Cardiac septum (tissue), 1 donor: ENCODE measurements around a stretch of chr6.

DNA sequence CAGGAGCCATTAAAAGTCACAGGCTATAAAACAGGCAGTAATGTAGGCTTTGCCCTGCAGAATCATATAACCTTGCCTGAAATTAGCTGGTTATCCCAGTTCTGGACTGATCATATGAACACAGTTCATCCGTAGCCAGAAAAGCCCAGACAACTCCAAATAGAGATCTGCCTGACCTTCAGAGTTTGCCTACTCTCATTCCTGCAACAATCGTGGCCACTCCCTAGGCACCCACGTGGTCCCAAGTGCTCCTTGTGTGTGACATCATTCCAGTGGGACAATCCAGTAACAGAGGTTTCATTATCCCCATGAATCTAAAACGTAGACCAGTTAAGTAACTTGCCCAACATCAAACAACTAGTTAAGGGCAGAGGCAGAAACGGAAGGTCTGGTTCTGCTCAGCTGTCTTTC lies 261.5 kb upstream of the JARID2 start:
- PRO-cap = no peak

DNA sequence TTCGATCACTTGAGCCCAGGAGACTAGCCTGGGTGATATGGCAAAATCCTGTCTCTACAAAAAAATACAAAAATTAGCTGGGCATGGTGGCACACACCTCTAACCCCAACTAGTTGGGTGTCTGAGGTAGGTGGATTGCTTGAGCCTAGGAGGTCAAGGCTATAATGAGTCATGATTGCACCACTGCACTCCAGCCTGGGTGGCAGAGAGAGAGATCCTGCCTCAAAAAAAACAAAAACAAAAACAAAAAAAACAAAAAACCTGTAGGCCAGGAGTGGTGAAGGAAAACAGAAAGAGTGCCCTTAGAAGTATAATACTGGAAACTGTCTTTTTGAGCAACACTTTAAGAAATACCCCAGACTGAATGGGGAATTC lies 85.2 kb downstream of the JARID2 start:
- PRO-cap = no peak

GRCh38 chr6:15366142-15366958 lies 120.5 kb downstream of the JARID2 start:
- PRO-cap = no peak

DNA sequence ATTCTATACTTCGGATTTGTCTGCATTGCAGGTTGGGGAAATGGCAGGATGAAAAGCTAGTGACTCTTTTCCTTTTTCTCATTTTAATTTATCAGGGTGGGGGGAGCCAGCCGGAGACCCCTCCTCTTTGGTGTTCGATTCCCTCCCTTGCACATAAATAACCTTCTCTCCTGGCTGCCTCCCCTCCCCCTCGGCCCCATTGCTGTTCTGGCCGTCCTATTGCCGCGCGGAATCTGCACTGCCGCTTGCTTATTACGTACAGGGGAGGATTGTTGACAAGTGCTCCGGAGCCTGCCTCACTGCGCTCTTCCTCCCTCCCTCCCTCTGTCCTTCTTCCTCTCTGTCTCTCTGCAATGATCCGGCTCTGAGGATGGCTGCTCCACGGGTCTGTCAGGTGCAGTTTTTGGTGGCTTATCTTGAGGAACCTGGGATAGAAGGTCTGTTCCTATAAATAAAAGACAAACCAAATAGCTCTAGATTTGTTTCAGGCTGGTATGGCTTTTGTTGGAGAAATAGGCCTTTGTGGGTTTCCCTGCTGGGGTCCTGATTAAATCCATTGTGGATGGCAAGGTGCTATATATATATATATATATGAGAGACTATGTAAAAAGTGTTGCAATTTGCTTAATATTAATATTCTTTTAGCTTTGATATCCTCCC lies 154.8 kb downstream of the JARID2 start:
- PRO-cap = bidirectional peak, plus-strand start at position 278 of the sequence, minus-strand start at position 235 of the sequence

DNA sequence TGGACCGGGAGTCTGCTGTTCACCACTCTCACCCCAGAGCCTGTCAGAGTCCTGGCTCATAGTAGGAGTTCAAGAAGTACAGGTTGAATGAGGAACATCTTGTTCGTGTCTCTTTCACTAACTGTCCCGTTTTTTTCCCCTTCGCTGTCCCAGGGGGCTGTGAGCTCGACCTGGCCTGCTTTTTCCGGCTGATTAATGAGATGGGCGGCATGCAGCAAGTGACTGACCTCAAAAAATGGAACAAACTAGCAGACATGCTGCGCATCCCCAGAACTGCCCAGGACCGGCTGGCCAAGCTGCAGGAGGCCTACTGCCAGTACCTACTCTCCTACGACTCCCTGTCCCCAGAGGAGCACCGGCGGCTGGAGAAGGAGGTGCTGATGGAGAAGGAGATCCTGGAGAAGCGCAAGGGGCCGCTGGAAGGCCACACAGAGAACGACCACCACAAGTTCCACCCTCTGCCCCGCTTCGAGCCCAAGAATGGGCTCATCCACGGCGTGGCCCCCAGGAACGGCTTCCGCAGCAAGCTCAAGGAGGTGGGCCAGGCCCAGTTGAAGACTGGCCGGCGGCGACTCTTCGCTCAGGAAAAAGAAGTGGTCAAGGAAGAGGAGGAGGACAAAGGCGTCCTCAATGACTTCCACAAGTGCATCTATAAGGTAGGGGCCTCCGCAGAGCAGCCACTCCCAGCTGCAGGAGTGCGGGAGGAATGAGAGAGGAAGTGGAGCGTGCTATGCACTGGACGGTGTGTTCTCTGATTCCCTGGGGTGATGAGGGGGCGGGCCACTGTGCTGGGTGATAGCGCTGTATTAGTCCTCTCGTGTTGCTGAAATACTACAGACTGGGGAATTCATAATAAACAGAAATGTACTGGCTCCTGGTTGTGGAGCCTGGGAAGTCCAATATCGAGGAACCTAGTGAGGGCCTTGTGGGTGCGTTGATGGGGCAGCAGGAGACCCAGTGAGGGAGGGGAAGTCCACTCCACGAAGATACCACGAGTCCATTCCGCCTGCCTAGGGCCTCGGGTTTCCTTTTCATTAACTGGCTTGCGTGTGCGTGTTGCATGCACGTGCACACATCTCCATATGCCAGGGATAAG lies 161.7 kb downstream of the DTNBP1 start:
- PRO-cap = no peak

DNA sequence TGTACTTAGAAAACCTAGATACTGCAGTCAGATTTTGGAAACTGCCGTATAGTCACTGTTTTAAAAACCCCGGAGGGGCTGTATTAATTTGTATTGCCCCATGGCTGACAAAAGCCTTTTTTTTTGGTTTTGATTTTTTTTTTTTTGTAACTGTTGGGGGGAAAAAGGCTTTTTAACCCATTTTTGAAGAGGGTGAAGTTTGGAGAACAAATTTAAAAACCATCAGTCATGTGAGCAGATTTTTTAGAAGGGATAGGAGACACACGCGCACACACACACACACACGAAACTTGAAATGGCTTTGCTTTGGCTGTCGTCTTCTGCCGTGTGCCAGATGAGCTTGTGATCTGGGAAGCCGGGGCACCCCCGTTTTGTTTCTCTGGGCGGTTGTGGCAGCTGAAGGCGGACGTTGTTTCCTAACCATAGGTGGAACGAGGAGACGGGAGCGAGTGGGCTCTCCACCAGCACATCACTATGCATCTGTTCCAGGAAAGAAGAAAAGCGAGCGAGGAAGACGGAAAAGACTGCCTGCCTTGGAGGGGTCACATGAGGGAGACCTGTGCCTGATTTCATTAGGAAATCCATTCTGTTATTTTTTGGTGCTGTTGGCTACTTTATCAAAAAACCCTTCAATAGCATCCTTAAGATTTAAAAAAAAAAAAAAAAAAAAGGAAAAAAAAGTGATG lies 142.3 kb downstream of the DTNBP1 start:
- PRO-cap = no peak

DNA sequence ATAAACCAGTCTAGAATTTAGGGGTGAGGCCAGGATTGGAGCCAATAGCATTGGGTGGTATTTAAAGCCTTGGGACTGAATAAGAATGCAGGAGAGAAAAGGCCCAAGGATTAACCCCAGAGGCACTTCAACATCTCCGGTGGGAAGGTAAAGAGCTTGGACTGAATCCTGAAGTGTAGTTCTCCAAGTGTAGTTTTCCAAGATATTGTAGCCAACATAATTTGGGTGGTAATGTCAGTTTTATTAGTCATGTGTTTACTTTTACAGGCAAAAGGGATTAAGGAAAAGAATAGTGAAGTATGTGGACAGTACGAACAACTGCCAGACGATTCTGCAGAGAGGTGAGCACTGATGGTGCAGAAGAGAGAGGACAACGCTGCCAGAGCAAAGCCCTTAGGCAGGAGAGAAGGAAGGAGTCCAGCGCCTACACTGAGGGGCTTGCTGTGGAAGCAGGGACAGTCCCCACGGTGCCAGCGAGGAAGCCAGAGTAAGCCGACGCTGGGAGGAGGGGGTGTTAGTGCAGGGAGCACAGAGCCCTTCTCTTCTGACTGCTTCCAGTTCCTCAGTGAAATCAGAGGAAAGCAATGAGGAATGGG lies 85.0 kb downstream of the DTNBP1 start:
- PRO-cap = no peak

- PRO-cap = no peak
These were observed 74.3 kb downstream of the DTNBP1 start for GRCh38 chr6:15588549-15589004.

DNA sequence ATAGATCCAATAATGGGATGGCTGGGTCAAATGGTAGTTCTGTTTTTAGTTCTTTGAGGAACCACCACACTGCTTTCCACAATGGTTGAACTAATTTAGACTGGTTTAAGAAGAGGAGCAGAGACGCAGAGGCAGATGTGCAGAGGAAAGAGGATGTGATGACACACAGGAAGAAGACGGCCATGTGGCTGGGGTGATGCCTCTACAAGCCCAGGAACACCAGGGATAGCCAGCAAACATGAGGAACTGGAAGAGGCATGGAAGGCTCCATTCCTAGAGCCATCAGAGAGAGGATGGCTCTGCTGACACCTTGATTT lies 218.3 kb upstream of the DTNBP1 start:
- PRO-cap = no peak

GRCh38 chr6:15961354-15961699 lies 167.6 kb upstream of the MYLIP start:
- PRO-cap = no peak

- PRO-cap = no peak
These were observed 17.8 kb downstream of the MYLIP start for GRCh38 chr6:16146385-16147424.

GRCh38 chr6:16337075-16338076 lies 99.0 kb downstream of the GMPR start:
- PRO-cap = unidirectional peak, minus-strand start at chr6:16337348

DNA sequence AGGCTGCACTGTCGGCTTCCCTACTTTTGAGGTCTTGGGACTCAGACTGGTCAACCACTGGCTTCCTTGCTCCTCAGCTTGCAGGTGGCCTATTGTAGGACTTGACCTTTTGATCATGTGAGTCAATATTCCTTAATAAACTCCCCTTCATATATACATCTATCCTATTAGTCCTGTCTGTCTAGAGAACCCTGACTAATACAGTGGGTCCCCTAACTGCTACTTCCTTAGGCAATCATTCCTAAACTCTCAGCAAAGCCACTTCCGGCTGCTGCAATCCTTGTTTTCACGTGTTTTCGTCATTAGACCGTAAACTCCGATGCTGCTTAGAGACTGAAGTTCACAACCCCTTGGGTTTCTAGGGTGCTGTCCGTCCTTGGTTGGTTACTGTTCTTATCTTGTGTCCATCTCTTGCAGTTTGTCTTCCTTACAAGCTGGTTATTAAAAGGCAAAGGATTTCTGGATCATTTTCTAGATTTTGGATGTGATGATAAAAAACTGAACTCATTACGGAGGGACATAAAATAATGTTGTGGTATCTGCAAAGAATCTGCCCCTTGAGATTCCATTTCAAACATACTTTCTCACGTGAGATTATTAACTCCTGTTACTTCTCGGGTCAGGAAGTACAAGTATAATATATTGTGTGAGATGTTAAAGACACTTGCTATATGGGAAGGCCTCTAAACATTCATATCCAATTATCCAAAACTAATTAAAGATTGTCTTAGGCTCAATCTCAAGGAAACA lies 106.4 kb downstream of the GMPR start:
- PRO-cap = no peak

DNA sequence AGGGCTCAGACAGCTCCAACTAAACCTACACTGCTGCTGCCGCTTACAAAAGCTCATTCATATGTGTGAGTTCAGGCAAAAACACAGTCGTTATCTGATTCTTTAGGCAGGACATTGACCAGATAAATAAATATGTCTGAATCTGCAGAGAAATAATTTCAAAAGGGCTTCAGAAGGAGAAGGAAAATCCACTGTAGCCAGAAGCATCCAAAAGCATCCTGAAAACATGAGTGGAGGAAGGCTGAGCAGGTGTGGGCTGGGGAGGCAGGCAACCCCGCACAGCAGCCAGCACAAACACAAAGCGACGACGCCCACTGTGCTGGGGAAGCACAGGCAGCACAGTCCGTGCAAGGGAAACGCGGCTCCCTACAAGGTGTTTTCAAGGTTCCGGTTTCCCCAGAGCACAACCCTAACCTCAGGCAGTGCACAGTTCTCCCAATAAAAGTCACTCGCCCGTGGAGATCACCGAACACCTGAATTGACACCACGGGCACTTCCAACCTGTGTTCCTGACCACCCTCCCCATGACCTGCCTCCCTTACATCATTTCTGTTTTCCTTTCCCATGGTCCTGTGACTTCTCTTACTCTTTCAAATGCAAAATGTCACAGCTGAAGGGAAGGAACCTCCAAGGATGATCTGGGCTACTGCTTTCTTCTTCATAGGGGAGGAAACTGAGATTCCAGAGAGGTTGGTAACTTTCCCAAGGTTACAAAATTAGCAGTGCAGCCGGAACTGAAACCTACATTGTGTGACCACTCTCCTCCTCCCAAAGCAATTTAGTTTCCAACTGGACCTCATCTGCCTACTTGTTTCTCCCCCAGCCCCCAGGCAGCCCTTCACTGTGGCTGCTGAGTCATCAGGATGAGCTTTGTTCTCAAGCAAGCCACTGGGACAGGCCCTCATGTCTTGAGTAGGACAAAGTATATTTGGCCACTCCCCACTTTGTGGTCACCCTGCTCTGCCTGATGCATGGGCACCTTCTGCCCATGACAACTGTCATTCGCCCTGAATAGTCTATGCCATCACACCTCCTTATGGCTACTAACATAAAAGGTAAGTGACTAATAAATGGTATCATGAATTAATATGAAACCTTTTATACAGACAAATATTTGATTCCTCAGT lies 125.3 kb downstream of the ATXN1 start:
- PRO-cap = no peak

GRCh38 chr6:16646508-16647193 lies 114.6 kb downstream of the ATXN1 start:
- PRO-cap = no peak

DNA sequence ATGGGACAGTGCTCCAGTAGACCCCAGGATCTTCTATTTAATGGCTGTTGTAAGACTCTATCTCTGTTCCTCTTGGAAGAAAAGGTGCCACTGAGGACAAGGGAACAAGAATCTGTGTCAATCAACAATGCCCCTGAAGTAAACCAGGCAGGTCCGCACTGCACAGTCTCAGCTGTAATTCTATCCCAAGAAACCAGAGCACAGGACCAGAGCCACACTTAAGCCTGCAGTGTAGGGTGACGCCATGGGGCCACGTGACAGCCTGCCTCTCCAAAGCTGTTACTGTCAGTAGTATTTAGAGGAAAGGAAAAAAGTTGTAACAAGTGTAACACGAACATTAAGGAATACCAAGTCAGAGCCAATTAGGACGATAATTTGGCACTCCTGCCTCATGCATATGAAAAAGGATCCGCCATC lies 80.1 kb downstream of the ATXN1 start:
- PRO-cap = no peak

GRCh38 chr6:16712101-16712691 lies 49.1 kb downstream of the ATXN1 start:
- PRO-cap = no peak

DNA sequence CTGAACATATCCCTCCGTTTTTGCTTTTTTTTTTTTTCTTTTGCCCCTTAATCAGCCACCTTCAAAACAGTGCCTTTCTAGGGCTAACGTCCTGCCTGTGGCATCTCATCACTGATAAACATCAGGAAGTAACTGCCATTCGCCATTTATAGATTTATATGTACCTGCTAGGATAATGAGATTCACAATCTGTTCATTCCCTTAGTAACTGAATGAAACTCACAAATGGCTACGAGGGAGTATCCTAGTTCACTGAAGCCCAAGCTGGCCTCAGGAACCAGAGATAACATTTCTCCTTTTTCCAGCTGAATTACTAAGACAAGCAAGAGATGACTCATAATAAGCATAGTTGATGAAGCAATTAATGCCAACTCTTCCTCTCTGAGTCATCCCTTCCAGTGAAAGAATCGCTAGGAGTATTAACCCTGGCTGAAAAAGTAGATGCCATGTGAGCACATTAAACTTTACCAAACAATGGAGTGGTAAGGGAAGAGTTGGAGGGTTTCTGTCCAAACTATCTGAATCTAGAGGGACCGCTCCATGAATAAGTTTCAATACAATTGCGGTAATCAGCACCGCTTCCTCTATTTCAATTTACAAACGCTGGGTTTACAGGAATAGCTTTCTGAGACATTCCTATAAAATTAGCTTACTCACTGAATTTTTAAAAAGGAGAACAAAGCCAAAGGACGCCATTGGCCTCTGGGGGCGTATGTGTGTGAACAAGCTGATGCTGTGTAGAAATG lies 48.4 kb downstream of the ATXN1 start:
- PRO-cap = no peak

GRCh38 chr6:16722394-16723226 lies 38.6 kb downstream of the ATXN1 start:
- PRO-cap = no peak

DNA sequence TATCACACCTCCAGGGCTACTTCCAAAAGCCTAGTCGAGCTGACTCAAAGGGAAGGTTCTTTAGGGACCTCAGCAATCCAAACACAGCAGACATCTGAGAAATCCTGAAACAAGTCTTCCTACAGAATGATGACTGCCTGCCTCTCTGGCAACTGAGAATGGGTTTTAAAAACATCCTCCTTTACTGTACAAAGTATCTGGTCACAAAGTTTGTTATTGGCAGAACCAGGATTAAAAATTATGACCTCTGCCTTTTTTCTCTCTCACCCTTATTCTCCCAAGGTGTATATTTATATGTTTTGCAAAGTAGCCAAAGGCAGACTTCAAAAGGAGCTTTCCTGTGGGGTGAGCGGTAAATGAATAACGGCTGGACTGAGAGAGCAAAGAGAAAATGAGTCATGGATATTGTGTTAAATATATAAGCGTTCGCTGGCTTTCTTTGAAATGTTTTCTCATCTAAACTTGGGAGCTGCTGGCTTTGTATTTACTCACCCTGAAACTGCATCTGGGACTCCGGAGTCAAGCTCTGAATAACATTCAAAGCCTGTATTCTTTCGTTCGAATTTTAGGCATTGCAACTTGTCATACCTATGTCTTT lies 32.2 kb downstream of the ATXN1 start:
- PRO-cap = no peak